Monocyte (primary cell): ENCODE measurements around a stretch of chr7.

- PRO-cap, 2 experiments = peak in 1 of 2 experiments; most common plus-strand start chr7:2652565 (in 1)
Observed at GRCh38 chr7:2652347-2653173, 20.8 kb downstream of the TTYH3 start.

DNA sequence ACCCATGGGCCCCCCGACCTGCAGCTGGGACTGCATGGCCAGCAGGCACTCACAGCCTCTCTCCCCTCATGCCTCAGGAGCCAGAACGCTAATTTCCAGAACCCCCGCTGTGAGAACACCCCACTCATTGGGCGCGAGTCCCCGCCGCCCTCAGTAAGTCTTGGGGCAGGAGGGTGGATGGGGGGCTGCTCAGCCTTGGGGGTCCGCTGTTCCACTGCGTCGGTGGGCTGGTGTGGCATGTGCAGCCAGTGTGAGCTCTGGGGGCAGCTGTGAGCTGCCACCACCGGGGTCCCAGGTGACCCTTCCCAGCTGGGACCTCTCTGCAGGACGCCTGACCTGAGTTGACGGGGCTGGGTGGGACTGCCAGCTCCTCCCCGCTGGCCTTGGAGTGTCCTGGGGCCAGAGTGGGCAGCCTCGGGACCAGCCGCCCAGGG is 27.1 kb downstream of the TTYH3 start:
- PRO-cap, 2 experiments = peak in 2 of 2 experiments; most common plus-strand start position 160 of the sequence (in 1)

DNA sequence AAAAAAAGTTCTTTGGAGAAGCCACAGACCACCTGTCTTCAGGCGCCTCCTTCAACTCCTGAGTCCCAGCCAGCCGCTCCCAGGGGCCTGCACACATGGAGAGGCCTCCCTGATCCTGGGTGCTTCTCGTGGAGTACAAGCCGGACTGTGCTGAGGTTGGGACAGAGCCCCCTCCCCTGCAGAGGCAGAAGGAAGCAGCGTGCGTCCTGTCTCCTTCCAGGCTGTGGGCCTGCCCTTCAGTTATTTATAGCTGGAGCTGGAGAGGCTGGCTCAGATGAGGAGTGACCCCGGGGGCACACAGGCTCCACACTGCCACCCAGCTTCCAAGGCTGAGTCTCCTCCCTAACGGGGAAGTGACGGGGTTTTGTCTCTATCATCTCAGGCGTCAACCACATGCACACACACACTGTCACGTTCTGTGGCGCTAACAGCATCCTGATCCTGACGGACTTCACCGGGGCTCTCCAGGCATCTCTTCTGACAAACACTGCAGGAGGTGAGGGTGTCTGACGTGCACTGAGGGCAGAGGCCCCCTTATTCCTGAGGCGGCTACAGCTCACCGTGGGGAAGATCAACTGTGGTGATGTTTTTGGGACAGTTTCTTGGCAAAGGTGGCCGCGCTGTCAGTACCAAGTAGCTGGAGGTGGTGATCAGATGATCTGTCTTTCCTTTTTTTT is 25.4 kb downstream of the AMZ1 start:
- PRO-cap, 2 experiments = peak in 2 of 2 experiments; most common plus-strand start position 273 of the sequence (in 2); most common minus-strand start position 217 of the sequence (in 2)

DNA sequence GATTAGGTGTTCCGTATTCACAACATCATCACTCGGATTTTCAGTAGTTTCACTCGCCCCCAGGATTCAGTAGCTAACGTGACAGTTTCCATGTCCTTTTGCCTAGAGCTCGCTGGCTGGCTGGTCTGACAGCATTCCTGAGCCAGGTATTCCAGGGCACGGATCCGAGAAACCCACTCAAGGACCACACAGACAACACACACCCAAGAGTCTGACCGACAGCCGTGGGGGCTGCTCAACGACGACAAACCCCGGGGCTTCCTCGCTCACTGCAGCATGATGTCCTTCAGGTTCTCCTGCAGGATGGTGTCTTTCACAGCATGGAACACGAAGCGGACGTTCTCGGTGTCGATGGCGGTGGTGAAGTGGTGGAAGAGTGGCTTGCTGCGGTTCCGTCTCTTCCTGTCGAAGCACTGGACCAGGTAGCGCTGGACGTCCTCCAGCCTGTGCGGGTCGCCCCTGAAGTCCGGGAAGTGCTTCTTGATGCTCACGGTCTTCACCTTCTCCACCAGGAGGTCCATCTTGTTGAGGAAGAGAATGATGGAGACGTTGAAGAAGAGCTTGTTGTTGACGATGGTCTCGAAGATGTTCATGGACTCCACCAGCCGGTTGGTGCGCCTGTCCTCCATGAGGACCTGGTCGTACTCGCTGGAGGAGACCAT is 43.0 kb downstream of the AMZ1 start:
- PRO-cap, 2 experiments = no peak in any of the 2 experiments

DNA sequence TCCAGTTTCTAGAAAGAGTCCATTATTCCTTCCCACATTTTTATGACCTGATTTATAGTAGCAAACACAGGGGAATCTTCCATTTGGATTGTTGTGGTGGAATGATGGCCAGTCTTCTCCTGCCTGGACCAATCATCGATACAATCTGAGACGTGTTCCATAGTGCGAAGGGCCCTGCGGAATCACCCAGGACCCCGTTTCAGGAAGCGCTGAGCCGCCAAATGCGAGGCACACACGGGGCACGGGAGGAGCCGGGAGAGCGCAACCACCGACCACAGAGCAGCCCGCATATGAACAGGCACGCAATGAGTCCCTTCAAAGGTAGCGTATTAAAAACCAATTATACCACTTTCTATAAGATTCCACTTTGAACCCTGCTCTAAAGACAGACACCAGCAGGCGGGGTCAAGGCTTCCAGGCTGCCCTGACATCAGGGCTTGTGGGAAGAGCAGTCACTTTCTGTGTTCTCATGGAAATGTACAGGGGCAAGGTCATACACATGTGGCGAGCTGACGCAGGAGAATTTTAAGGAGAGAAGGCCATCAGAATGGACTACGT is 46.1 kb downstream of the AMZ1 start:
- PRO-cap, 2 experiments = peak in 2 of 2 experiments; most common plus-strand start position 455 of the sequence (in 2); most common minus-strand start position 439 of the sequence (in 2)

DNA sequence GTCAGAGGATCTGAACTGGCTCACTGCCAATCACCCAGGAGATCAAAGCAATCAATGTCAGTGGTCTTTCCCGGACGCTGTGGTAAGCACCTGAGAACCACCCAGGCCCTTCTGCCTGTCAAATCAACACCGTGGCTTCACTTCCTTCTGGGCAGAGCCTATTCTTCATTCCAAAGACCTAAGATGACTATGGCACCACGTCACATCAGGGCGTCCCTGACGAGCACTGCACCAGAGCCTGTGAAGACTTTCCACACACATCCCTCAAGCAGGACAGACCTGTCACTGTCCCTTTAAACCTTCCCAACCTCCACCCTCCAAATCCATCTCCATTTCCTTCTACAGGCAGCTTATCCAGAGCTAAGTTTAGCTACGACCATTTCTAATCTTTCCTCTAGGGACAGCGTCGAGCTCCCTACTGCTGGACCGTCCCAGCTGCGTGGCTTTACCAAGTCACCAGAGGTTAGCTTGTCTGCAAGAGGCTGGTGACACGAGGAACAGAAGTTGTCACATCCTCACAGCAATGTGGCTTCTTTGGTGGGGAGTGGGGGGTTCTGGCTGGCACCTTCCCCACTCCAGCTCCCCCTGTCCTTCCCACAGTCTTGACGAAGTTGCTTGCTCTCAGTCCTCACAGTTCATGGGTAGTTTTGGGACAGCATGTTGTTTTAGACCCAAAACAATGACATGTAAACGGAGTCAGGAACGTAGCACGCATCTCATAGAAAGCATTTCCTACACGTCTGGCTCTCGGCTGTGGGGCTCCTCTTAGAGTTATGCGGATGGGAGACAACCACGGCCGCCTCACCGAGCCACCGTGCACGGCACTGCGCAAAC is 72.6 kb downstream of the AMZ1 start:
- PRO-cap, 2 experiments = peak in 2 of 2 experiments; most common plus-strand start position 771 of the sequence (in 2); most common minus-strand start position 133 of the sequence (in 2)

DNA sequence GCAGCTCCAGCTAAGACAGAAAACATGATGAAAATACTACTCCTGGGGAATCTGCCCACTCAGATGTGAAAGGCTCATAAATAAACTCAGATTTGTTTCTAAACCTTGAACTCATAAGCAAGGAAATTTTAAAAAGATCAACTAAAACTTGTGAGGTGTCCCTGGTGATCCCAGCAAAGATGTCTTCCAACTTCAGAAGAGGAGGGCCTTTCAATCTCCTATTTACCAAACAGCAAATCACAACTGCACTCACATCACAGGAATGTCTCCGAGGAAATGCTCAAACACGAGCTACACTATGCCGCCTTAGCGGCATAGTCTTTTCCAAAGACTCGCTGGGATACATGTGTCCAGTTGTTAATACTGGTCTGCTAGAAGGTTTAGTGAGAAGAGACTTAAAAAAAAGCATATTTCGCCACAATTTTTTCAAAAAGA is 66.3 kb downstream of the GNA12 start:
- PRO-cap, 2 experiments = no peak in any of the 2 experiments

DNA sequence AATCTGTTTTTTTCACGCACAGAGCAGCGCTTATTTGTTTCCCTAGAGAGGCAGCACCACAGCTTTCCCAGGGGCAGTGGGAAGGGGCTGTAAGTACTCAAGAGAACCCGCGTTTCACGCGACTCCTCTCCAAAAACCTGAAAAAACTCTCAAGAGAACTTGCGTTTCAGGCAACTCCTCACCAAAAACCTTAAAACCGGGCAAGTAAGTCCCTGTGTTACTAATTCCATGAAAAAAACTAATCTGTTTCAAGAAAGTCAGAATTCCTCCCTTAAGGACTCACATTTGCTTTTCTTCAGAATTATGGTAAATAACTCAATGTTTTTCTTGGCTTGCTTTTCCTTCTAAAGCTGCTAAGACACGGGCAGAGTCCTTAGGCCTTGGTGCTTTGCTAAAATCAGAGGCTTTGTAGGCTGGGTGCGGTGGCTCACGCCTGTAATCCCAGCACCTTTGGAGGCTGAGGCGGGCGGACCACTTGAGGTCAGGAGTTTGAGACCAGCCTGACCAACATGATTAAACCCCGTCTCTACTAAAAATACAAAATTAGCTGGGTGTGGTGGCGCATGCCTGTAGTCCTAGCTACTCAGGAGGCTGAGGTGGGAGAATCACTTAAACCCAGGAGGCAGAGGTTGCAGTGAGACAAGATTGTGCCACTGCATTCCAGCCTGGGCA is 32.0 kb downstream of the GNA12 start:
- PRO-cap, 2 experiments = no peak in any of the 2 experiments

DNA sequence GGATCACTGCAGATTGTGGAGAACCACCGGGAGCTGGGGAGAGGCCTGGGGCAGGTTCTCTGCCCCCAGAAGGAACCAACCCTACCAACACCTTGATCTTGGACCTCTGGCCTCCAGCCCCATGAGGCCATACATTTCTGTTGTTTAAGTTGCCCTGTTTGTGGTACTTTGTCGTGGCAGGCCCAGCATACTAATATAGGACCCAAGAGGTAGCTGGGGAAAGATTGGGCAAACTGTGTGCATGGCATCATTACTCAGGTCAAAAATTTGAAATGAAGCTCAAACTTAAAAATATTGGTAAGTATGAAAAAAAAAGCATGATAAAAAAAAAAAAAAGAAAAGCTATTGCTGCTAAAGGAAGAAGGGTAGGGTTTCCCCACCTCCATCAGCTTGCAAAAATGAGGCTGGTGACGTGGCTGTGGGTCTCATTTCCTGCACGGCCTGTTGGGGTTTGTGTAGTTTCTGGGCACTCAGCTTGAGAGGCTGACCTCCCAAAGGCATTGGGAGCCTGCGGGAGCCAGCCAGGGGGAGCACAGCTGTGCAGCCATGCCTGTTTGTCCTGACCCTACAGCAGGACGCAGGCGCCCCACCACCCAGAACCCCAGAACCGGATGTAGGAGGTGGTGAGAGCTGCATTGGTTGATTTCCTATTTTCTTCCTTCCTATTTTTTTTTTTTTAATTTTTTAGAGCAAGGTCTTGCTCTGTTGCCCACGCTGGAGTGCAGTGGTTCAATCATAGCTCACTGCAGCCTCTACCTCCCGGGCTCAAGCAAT is 48.7 kb upstream of the CARD11 start:
- PRO-cap, 2 experiments = peak in 2 of 2 experiments; most common plus-strand start position 494 of the sequence (in 1)

- PRO-cap, 2 experiments = no peak in any of the 2 experiments
Observed at GRCh38 chr7:3245023-3245466, 56.0 kb upstream of the SDK1 start.

DNA sequence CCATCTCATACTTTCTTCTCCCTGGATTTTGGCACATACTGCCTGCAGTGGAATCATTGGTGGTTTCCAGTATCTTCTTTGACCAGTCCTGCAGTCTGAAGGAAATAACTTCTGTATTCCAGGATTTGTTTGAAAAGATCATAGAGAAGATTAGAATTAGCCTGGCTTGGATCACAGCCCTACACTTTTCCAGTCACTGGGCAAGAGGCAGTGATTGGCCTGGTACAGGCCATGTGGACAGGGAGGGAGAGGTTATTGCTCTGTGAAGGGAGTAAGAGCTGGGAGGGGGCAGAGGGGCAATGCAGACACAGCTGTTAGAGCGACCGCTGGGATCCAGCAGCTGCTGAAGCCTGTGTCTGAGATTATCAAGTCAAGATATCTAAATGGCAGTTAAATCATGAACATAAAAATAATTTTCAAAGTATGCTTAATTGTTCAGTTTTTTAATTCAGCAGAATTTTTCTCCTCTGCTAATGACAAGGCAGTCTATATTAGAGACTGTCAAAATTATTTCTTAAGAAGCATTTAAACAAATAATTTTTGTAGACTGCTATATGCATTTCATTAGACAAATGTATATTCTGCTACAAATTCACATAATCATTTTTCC is 257.4 kb downstream of the SDK1 start:
- PRO-cap, 2 experiments = no peak in any of the 2 experiments

DNA sequence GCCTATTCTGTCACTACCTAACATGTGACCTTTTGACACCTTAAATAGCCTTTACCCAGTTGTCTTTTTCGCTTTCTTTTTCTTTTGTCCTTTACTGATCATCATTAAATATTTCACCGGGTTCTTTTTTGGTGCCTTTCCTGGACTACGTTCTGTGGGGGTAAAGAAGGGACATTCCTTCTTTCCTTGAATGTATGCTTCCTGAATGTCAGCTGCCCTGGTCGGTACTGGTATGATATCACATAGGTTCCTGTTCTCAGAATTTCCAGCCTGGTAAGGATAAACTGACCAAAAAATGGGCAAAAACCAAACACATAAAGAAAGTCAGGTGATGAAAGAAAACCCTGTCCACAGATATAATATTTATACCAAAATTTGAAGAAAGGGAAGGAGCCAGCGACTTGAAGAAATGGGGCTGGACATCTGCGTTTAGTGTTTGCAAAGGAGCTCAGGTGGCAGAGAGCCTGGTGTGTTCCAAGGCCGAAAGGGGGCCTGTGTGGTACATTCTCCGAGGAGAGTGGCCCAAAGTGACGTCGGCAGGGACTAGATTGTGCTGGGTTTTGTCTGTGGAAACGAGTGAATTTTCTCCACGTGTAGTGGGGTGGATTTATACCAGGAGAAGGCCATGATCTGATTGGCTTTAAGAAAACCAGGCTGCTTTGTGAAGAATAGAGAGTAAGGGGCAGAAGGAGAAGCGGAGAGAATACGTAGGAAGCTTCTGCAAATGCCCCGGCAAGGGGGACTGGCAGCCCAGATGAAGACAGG is 358.2 kb downstream of the SDK1 start:
- PRO-cap, 2 experiments = no peak in any of the 2 experiments

DNA sequence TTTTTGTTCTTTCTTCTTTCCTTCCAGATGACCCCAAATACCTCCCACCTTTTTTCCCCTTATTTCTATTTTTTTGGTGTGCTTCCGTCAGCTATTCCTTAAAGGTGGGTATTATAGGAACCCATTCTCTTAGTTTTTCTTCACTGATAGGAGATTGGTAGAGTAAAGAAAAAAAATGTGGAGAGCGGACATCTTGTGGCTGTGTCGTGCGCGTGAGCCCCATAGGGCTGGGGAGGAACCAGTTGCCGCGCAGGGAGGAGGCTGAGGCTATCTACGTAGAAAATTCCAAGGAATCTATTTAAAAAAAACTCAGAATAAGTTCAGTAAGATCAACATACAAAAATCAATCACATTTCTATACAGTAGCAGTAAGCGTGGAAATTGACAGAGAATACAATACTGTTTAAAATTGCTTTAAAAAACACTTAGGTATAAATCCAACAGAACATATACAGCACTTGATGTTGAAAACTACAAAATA is 399.8 kb downstream of the SDK1 start:
- PRO-cap, 2 experiments = no peak in any of the 2 experiments

DNA sequence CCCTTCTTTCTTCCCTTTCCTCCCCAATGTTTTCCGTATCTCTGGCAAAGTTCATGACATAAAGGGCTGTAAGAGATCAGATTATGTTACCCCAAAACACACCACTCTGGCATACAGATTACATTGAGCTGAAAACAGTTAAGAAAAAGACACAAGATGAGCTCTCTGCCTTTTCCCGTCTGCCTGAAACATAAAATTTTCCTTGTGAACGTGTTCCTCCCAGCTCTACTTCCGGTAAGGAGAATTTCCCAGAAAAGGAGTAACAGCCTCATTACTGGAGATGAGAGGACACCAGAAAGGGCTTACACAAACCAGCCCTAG is 441.1 kb downstream of the SDK1 start:
- PRO-cap, 2 experiments = no peak in any of the 2 experiments

- PRO-cap, 2 experiments = no peak in any of the 2 experiments
Observed at GRCh38 chr7:3943676-3944085, 642.6 kb downstream of the SDK1 start.

- PRO-cap, 2 experiments = no peak in any of the 2 experiments
Observed at GRCh38 chr7:3948878-3949229, 647.8 kb downstream of the SDK1 start.

DNA sequence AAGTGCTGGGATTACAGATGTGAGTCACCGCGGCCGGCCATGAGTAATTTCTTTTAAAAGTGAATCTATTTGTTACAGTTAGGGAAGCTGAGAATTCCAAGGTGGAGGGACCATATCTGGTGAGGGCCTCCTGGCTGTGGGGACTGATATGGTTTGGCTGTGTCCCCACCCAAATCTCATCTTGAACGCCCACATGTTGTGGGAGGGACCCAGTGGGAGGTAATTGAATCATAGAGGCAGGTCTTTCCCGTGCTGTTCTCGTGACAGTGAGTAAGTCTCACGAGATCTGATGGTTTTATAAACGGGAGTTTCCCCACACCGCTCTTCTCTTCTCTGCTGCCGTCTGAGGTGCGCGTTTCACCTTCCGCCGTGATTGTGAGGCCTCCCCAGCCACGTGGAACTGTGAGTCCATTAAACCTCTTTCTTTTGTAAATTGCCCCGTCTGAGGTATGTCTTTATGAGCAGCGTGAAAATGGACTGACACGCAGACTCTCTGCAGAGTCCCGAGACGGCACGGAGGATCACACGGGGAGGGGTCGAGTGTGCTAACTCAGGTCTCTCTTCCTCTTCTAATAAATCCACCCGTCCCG is 148.6 kb upstream of the FOXK1 start:
- PRO-cap, 2 experiments = no peak in any of the 2 experiments

DNA sequence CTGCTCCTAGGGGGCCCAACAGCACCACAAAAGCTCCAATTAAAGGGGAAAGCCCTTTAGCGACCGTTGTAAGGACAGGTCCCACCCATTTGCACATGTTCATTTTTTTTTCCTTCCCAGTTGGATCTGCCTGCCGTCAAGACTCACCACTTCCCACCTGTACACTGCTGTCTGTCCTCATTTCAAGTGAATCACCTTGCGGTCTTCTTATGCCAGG is 147.4 kb upstream of the FOXK1 start:
- PRO-cap, 2 experiments = no peak in any of the 2 experiments

DNA sequence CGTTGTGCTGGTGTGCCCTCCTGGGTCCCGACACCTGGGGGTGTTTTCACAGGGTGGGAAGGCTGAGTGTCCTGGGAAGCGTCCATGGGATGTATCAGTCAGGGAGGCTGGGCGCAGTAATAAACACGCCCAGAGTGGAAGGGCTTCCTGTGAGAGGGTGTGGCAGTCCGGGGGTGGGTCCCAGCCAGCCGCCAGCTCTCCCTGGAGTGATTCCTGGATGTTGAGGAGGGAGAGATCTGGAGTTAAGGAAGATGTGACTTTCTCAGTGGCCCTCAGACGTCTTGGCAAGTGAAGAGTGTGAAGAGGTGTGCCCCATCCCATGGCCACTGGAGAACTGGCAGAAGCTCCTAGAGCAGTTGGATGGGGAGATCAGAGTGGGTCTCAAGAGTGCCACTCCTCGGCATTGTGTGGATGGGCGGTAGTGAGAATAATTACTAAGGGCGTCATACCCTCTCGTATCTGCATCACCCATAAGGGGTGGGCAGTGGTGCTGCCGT is 29.2 kb downstream of the FOXK1 start:
- PRO-cap, 2 experiments = no peak in any of the 2 experiments

- PRO-cap, 2 experiments = peak in 1 of 2 experiments; most common minus-strand start chr7:4713594 (in 1)
Observed at GRCh38 chr7:4713247-4713873, 31.3 kb downstream of the FOXK1 start.